SK-N-DZ (cell line): ENCODE measurements around a stretch of chr2.

RAMPAGE:
- cytosol, long total RNA = no peak
- nucleus, long total RNA = no peak
Measured at GRCh38 chr2:70328770-70329582, 27.1 kb upstream of the FAM136A start.

DNA sequence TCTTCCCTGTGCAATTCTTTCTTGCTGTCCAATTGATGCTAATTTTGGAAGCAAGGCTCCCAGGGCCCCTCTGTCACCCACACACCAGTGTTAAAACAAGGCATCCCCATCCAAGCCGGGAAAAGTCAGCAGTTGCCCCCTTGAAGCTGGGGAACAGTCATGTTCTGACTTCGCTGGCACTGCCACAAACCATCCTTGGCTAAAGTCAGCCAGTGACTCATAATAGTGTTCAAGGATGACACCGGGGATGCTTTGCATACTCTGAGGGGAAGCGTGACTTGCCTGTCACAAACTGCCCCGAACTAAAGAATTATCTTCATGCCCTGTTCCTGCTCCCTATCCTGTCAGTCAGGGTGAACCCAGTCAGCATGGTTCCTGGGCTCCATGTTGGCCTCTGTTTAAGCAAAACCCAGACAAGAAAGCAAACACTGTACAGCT is 37.0 kb downstream of the TGFA start:
RAMPAGE:
- cytosol, long total RNA = no peak
- nucleus, long total RNA = no peak

GRCh38 chr2:70626617-70627139 is 73.1 kb upstream of the TGFA start:
RAMPAGE:
- cytosol, long total RNA = no peak
- nucleus, long total RNA = no peak

DNA sequence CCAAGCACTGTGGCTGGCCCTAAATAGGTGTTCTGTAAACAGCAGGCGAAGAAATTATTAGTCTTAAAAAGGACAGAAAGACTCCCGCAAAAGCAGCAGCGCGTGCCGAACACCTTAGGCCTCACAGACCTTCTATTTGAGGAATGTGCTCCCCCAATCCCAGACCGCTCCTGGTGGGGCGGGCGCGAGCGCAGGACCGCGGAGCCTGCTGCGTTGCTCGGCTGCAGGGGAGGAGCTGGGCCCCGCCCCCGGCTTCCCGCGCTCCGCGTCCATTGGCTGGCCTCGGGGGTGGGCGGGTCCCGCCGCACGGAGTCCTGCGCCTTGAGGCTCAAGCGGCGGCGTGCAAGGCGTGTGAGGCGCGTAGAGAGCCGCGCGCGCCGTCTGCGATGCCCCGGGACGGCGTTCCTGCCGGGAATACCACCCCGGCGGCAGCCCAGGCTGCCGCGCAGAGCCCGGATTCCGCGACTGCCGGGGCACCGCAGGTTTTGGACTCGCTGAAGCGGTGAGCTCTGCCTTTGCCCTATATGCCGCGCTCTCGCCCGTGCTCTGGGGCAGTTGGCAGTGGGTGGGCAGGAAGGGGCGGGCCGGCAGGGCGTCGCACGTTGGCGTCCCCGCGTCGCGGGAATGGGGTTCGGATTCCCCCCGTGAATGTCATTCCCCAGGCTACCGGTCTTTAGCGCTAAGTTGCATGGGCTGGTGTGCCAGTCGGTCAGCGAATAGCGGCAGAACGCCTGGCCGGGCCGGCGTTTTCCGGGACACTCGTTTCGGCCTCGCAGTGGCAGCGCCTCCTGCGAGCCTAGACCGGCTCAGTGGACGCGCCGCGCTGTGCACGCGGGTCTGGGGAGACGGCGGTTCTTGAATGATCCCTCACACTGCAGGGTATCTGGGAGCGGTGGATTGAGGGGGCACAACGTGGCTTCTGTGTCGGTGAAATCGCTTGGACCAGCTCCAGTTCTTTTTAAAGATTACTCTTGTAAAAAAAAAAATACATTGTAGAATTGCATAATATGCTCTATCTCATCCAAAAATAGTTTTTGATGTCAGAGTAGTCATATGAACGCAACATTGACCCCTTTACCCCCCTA is 49.7 kb upstream of the PAIP2B start:
RAMPAGE:
- cytosol, long total RNA = start-site peak on the plus strand centred at position 347 of the sequence, 19 bp wide, 69 and 143 reads in 2 replicates
- nucleus, long total RNA = start-site peak on the plus strand centred at position 349 of the sequence, 46 bp wide, 426 and 432 reads in 2 replicates

GRCh38 chr2:71428420-71428743 is 38.1 kb upstream of the DYSF start:
RAMPAGE:
- cytosol, long total RNA = no peak
- nucleus, long total RNA = no peak

DNA sequence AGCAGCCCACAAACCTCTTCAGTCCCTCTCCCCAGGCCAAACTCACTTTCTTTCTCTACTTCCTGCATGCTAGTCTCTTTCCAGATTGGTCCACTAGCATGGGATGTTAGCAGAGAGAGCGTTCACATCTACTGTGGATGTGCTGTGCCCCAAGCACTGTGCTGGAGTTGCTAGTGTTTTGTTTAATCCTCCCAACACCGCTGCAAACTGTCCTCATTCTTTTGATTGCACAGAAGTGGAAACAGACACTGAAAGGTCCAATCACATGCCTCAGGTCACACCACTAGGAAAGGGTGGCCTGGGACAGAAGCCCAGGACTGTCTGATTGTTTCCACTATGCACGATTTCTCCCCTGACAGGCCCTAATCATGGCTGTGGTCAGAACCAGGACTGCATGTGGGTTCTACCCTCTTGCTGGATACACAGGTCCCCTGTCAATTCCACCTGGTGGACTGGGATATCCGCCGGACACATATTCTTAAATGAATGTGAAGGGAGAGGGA is 7.8 kb upstream of the DYSF start:
RAMPAGE:
- cytosol, long total RNA = no peak
- nucleus, long total RNA = no peak

DNA sequence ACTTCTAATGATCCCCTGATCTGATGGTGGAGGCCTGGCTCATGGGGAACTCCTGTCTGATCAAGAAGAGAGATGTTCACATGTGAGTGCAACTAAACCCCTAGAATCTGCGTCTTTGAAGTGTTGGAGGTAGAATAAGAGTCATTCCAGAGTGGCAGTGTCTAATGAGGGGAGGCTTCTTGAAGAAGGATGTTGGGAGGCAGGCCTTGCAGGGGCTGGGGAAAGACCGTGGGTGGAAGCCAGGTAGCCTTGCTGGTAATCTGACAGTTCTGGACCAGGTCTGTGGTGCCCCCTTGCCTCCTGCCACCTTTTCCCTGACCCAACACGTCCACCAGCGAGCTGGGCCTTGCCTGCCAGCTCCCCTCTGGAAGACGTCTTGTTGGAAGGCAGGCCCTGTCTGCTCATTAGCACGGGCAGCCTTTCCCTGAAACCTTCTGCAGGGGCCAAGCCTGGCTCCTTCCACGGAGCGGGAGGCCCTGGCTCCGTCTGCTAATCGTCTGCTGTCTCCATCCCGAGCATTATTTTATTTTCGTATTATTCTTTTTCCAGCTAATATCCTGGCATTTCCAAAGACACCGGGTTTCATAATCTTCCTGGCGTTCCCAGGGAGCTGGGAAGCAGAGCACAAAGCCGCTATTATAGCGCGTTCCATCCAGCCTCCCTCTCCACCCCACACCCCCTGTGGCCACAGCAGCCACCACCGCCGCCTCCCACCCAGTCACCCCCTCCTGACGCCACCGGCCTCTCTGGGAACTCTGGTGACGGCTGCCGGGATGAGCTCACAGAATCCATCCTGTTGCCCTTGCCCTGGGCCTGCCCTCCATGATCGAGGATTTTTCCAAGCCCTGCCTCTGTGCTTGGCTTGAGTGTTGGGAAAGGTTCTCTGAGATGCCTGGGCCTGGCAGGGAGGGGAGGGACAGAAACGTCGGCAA is 112.2 kb downstream of the DYSF start:
RAMPAGE:
- cytosol, long total RNA = no peak
- nucleus, long total RNA = no peak

DNA sequence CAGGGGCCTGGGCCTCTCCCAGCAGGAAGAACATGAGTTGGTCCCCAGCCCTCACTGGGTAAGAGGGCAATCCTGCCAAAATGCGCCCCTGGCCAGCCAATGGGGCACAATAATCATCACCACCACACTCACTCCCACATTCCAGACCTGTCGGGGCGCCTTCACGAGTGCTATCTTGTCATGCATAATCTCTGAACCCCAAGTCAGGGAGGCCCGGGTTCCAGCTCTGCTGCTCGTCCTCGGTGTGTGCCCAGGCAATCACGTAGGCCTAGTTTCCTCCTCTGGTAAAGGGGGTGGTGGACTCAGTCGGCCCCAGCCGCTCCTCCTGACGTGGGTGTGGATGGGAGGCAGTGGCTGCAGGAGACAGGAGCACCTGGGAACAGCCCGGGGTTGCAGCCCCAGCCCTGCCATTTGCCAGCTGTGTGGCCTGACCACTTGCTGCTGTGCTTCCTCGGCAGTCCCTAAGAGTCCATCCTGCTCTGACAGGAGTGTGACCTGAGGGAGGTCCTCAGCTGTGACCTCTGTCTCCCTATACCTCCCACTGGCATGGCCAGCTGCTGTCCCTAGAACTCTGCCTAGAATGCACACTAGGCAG is 115.0 kb downstream of the CYP26B1 start:
RAMPAGE:
- cytosol, long total RNA = no peak
- nucleus, long total RNA = no peak

RAMPAGE:
- cytosol, long total RNA = no peak
- nucleus, long total RNA = no peak
Measured at GRCh38 chr2:72150275-72150842, 2.7 kb upstream of the CYP26B1 start.

RAMPAGE:
- cytosol, long total RNA = no peak
- nucleus, long total RNA = no peak
Measured at GRCh38 chr2:72354712-72355033, 207.0 kb upstream of the CYP26B1 start.

DNA sequence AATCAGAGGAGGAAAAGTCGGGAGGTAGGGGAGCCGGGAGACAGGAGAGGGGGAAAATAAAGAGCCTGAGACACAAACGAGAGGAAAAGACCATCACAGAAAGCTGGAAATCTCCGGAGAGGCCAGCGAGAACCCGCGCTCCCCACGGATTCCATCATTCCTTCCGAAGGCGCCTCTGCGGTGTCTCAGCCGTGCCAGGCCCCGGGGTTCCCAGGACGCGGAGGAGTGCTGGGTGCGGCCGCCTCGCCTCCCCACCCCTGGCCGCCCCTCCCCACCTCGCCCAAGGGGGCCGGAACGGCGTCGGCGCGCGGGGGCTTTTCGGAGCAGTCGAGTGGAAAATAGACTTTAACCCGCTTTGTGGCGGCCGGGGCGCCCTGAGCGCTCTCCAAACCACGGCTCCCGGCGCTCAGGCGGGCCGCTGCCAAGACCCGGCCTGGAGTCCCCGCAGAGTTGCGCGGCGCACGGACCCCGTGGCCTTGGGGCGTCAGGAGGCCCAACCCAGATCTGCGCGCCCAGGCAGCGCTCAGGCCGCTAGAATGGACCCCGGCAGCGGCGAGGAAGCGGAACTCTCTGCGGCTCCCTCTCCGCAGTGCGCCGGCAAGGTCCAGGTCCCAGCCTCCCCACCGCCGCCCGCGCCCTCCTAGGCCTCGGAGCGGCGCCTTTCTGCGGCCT is 1.4 kb upstream of the EMX1 start:
RAMPAGE:
- cytosol, long total RNA = no peak
- nucleus, long total RNA = no peak

DNA sequence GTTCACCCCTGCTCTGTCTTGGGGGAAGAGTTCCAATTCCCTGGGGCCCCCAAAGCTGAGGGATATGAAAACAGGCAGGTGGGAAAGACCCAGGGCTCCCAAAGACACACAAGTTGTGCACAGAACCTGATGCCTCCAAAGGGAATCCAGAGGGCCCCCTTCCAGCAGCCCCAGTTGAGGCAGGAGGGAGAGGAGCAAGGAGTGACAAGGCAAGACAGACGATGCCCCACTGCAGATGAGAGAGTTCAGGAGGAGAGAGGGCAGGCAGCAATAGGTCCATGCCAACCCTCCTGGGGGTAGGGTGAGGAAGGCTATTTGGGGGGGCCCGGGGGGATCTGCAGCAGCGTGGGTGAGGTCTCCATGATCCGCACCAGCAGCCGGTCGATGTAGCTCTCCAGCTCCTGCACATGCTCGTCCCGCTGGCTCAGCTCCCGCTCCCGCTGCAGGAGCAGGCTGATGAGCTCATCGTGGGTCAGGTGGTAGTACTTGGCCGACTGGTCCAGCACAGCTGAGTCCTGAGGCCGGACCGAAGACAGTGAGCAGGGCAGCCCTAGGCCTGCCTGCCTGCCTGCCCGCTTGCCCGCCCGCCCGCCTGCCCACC is 3.8 kb upstream of the SFXN5 start:
RAMPAGE:
- cytosol, long total RNA = no peak
- nucleus, long total RNA = no peak

DNA sequence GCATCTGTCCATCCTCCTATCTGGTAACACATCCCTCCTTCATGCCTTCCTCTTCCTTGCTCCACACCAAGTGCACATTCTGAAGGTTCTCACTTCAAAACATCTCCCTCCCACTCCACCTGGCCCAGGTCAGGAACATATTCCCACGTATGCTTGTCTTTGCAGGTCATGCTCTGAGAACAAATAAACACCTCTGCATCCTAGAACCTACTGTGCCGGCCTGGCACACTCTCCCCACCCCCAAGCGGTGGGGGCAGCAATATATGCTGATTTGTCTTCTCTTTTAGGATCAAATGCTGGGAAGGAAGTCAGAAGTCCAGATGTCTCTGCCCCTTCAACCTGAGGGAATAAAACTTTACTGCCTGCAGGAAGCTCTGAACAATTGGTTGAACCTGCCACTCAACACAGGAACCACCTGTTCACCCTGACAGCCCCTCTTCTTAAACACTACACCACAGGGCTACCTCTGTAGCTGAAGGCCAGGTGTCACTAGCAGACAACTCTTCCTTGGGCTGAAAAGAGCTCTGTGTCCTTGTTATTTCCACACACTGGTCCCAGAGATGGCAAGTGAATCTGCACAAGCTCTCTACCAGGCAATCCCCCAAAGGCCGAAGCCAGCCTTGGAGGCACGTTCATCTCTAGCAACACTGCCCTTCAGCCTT is 12.8 kb upstream of the SFXN5 start:
RAMPAGE:
- cytosol, long total RNA = no peak
- nucleus, long total RNA = no peak

GRCh38 chr2:73293055-73293406 is 317 bp downstream of the EGR4 start:
RAMPAGE:
- cytosol, long total RNA = no peak
- nucleus, long total RNA = no peak

DNA sequence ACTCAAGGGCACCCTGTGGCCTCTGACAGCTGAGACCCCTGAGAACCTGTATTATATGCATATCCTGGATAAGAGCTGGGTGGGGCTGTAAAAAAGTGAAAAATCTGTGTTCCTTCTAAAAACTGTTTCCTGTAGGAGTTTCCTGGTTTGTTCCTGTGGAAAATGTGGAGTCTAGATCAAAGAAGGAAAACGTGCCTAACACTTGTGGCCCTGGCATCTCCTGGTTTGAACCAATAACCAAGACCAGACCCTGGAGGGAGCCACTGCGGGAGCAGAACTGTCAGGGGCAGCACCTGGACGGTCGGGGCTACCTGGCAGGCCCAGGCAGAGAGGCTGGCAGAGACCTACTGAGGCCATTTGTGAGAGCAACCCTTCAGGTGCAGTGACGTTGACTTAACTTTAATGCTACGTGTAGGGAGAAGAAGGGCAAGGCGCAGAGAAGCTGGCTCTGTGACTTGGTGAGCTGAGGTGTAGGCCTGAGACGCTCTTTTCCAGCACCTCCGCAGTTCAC is 41.1 kb downstream of the NAT8 start:
RAMPAGE:
- cytosol, long total RNA = no peak
- nucleus, long total RNA = no peak

DNA sequence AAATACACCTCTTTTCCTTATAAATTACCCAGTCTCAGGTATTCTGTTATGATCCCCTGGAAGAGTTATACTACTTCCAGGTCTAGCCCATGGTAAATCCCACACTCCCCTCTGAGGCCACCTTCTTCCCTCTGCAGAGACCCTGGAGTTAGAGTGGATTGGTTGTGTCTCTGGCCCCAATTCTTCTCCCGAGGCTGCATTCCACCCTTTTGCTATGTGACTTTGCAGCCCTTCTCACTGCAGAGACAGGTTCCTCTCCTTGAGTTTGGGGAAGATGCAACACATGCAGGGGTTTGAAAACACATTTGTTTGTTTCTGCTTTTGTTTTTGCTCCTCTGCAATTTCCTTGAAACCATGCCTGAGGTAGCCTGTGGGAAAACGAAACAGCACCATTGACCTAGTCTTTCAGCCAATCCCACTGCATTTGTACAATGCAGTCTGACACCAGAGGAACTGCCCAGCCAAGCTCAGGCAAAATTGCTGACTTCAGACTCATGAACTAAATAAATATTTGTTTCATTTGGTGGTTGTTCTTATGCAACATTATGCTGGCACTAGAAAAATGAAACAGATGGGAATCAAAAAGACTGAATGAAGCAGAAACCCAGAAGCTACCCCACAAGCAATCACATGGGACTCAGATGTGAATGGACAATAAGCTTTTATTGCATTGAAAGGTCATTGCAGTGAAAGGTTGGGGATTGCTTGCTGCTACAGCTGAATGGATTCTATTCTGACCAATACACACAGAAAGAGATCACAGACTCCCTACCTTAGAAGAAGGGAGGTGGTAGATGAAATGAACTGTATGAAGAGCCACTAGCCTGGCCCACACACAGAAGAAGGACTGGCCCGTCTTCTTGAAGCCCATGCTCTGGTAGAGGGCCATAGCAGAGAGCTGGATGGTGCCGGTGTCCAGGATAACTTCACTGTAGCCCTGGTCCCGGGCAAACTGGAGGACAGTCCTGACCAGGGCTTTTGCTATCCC is 1.7 kb downstream of the NAT8 start:
RAMPAGE:
- cytosol, long total RNA = no peak
- nucleus, long total RNA = no peak

DNA sequence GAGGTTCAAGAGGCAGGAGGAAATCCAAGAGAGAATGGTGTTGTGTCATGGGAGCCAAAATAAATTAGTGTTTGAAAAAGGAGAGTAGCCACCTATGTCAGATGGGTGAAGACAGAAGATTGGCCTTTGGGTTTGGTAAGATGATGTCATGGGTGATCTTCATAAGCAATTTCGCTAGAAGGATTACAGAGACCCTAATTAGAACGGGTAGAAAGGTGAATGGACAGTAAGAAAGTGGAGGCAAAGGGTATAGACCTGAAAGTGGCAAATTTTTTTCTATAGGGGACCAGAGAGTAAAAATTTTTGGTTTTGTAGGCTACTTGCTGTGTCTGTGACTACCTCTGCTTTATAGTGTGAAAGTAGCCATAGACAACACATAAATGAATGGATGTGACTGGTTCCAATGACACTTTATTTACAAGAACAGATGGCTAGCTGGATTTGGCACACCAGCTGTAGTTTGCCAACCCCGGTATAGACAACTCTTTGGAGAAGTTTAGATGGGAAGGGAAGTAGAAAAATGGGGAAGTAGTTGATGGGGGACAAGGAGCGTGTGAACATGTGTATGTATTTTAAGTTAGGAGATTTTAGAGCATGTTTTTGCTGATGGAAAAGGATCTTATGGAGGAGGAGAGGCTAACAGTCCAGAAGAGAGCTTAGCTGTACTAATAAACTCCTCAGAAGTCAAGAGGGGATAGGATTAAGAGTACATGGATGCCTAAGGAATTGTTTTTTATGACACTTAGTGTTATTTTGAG is 9.3 kb downstream of the STAMBP start:
RAMPAGE:
- cytosol, long total RNA = no peak
- nucleus, long total RNA = no peak

RAMPAGE:
- cytosol, long total RNA = no peak
- nucleus, long total RNA = no peak
Measured at GRCh38 chr2:73902049-73902772, 9.4 kb downstream of the ACTG2 start.

DNA sequence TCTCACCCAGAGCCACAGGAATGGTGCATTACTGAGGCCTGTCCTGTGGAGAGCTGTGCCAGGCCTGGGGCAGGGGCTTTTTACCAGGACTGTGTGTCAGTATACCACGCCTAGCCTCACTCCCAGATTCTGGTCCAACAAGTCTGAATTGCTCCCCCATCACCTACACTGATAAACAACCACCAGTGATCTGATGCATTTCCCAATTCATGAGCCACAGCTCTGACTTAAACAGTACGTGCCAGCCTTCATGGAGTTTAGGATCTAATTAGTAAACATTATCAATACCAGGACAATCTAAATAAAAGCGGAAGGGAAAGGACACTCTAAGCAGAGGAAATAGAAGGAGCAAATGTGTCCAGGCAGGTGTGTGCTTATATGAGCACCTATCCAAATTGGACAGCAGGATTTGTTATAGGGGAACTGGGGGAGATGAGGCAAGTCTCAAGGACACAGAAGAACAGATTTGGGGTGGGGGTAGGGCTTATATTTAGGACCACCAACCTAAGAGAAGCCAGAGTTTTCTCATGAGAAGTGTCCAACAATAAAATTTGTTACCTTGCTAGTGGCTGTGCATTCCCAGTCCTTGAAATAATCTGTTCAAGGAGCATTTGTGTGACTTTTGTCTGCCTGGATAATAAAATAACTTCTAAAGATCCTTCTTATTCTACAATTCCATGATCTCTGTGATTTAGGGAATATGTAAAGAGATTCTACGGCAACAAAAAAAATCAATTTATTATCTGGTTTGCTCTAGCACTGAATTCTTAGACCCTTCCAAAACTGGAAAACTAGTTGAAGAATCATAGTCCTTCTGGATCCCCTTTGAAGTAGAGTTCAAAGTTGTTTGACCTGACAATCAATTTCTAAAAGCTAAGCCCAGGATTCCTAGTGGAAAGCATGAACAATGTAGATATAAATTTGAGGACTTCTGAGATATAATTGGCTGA is 8.6 kb upstream of the DGUOK start:
RAMPAGE:
- cytosol, long total RNA = no peak
- nucleus, long total RNA = no peak

RAMPAGE:
- cytosol, long total RNA = no peak
- nucleus, long total RNA = no peak
Measured at GRCh38 chr2:74000047-74000644, 15.4 kb downstream of the TET3 start.